Cerebral cortex (tissue), 2 donors: ENCODE measurements around a stretch of chr5.

- PRO-cap, 2 experiments: no peak in any of the 2 experiments
Measured at GRCh38 chr5:134846601-134847132, 899 bp downstream of the C5orf24 start.

DNA sequence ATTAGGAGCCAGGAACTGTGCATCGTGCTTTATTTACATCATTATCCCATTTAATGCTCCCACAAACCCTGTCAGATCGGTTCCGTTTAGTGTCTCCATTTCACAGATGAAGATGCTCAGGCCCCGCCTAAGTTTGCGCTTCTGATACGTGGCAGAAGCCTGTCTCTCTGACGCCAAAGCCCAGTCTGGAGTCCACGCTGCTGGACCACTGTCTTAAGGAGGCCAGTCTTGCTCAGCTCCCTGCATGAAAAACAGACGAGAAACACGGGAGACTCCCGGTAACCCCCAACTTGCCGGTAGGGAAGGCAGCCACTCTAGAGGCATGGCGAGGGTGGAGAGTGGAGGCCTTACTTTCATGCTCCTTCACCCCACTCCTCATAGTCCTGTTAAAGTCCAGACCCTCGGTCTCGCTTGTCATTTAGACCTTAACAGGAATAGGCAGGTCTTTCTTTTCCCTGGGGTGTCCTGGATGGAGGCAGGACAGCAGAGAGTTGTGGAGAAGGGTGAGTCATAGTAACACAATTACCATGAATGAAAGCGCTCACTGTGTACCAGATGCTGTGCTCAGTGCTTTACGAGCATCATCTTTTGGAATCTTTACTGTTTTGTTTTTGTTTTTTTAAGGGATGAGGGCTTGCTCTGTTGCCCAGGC lies 848 bp downstream of the TXNDC15 start:
- PRO-cap, 2 experiments: peak in 1 of 2 experiments; most common plus-strand start position 176 of the sequence (in 1); most common minus-strand start position 146 of the sequence (in 1)

DNA sequence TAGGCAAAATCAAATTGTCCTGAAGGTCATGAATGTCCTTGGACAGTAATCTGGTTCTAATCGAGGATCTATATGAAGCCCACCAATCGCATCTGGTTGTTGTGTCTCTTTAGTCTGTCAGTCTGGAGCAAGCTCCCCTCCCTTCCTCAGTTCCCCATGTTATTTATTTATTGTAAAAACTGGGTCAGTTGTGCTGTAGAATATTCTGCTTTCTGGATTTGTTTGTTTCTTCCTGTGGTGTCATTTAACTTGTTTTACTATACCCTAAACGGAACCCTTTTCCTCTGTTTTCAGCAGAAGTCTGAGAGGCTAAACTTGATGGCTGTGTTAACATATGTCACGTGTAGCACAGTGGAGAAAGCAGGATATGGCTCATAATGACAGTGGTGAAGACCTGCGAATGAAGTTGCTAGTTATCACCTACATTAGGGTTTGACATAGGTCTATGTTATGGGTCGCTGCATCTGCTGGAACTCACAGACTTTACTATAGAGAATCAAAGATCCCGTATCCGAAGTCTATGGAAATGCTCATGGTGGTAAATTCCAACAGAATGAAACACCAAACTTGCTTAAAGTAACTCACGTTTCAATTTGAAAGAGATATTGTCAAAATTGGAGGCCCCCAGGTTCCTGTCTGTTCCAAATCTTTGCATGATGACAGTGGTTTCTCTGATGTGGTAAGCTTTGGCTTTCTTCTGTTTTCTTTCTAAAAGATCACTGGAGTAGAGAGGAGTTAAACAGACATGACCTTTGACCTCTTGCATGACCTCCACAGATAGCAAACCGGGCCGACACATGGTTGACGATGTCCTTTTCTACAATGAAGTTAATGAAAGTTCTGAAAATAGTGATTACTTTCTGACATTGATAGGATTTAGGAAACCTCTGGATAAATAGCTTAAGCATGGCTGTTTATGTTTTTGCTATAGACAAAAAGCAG lies 3.3 kb upstream of the CATSPER3 start:
- PRO-cap, 2 experiments: no peak in any of the 2 experiments

DNA sequence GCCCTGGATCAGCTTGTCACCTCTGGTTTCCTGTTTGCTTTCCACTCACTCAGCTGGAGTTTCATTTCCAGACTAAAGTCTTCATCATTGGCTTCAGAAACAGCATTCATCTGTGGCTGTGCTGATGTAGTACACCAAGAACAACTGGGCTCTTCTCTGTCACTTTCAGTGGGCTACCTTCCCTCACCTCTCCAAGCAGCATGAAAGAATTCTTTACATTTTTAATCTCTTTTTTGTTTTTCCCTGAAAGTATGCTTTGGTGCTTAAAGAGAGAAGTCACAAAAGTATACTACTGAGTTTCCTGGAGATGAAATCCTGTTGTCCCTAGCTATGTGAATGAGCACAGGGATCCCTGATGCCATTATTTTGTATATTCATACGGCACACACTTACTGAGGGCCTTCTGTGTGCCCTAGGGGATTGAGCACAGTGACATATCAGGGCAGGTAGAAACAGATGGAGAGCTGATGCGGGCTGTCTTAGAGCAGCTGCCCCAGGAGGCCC lies 2.1 kb upstream of the CATSPER3 start:
- PRO-cap, 2 experiments: no peak in any of the 2 experiments

GRCh38 chr5:135027538-135028626 lies 6.1 kb downstream of the PITX1 start:
- PRO-cap, 2 experiments: no peak in any of the 2 experiments

GRCh38 chr5:135029092-135030137 lies 4.6 kb downstream of the PITX1 start:
- PRO-cap, 2 experiments: no peak in any of the 2 experiments

- PRO-cap, 2 experiments: peak in 1 of 2 experiments; most common minus-strand start chr5:135116331 (in 1)
Measured at GRCh38 chr5:135116038-135116588, 82.1 kb upstream of the PITX1 start.

GRCh38 chr5:135186706-135187359 lies 152.8 kb upstream of the PITX1 start:
- PRO-cap, 2 experiments: no peak in any of the 2 experiments

DNA sequence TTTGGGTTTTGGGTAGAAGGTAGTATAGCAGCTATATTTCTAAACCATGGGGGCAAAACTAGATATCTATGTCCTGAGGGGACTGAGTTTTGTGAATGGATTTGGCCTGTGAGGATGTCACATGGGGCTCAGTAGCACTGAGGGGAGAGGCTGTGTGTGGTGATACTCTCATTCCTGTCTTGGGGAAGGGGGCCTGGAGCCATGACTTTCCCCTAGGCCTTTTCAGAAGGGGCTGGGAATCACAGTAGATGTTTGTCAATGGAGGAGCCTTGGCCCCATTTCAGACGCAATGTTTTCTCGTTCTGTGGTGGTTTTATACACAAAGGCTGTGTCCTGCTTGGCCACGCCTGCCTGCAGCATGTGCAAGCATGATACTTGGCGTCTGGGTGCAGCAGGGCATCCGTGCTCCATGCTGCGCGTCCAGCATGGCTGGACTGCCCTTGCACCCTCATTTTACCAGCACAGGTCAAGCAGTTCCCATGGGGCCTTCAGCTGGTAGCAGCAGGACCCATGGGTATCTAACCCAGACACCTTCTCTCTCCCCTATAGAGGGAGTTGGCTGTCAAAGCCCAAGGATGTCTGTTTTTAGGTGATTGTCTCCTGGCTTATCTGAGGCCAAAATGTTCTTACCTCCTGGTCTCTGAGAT lies 158.2 kb upstream of the PITX1 start:
- PRO-cap, 2 experiments: no peak in any of the 2 experiments

- PRO-cap, 2 experiments: no peak in any of the 2 experiments
Measured at GRCh38 chr5:135264724-135265583, 134.1 kb downstream of the MACROH2A1 start.

- PRO-cap, 2 experiments: no peak in any of the 2 experiments
Measured at GRCh38 chr5:135269653-135270212, 129.3 kb downstream of the MACROH2A1 start.

DNA sequence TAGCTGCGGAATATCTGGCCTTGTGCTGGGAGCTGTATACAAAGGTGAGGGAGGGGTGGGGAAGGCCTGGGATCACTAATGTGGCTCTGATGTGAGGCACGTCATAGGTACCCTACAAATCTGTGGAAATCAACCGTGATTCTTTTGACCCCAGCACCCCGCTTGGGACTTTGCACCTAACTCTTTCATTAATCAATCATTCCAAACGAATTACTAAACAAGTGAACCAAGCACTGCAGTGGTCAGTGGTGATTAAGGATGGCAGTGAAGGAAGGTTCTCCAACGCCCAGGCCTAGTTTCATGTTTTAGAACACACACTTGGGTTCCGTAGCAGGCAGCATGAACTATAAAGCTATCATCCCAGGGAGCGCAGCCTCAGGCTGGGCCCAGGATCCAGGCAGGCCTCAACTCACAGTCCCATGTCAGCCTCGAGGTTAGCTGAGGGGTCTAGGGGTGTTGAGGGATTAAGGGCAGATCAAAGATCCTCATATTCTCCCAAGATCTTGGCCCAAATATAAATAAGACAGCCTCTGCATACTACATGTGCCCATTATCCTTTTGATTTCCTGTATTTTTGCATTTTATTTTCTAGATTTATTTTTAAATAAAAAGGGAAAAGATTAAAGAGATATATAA lies 18.7 kb downstream of the MACROH2A1 start:
- PRO-cap, 2 experiments: no peak in any of the 2 experiments

DNA sequence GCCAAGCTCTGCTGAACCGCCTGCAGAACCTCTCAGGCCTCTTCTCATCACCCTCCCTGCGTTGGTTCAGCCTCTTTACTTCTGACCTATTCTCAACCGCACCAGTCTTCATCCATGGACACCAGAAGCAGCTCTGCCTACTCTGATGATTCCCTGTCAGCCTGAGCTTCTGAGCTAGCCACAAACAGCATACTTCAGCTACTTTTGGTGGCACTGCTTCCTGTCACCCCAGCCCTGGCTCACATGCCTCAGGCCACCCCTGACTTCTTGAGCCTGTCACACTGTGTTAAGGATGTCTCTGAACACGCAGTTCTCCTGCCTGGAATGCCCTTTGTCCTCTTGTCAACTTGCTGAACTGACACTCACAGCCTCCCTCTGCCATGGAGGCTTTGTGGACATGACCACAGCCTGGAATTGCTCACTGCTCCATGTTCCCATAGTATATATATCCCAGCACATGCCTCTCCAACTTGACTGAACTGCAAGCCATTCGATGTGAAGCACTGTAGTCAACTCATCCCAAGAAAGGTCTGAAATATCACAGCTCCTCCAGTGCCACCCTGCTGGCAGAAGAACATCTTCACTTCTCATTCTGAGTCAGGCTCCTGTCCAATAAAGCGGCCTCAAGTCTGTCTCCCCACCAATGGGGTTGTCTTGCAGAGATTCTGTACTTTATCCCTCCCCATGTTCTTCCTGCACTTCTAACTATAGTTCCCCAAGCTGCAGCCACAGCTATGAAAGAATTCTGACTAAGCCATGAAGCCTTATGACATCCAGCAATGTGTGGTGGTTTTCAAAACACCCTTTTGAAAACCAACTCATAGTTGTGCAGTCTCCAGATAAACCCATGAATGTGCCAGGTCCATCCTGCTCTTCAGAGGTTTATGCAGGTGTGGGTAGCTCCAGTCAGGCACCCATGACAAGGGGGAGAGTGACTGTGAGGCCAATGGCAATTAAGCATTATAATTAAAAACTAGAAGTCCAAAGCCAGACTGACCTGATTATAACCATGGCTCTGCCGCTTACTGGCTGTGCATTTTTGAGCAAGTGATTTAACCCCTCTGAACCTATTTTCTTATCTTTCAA lies 6.9 kb downstream of the MACROH2A1 start:
- PRO-cap, 2 experiments: no peak in any of the 2 experiments

- PRO-cap, 2 experiments: no peak in any of the 2 experiments
Measured at GRCh38 chr5:135458820-135459536, 6.8 kb upstream of the TIFAB start.

DNA sequence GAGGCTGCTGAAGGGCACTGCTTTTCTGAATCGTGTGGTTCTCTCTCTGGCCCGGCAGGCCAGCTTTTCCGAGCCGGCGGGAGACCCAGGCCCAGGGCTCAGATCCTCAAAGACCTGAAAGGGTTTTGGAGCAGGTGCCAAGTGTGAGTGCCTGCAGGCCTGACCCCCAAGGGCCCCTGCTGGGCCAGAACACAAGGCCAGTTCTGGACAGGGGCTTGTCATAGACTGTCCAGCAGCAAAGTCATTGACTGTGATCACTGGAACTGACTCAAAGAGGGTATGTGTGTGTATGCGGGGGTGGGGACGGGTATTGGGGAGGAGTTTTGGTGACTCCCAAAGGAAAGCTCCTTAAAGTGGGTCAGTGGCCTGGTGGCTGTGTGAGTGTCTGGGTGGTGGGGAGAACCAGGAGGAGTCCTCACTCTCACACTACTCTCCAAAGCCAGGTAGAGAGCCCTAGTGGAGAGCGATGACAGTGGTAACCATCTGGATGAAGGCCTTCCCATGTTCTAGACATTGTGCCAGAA lies 592 bp upstream of the CXCL14 start:
- PRO-cap, 2 experiments: no peak in any of the 2 experiments

GRCh38 chr5:135602937-135603397 lies 24.2 kb upstream of the CXCL14 start:
- PRO-cap, 2 experiments: no peak in any of the 2 experiments

DNA sequence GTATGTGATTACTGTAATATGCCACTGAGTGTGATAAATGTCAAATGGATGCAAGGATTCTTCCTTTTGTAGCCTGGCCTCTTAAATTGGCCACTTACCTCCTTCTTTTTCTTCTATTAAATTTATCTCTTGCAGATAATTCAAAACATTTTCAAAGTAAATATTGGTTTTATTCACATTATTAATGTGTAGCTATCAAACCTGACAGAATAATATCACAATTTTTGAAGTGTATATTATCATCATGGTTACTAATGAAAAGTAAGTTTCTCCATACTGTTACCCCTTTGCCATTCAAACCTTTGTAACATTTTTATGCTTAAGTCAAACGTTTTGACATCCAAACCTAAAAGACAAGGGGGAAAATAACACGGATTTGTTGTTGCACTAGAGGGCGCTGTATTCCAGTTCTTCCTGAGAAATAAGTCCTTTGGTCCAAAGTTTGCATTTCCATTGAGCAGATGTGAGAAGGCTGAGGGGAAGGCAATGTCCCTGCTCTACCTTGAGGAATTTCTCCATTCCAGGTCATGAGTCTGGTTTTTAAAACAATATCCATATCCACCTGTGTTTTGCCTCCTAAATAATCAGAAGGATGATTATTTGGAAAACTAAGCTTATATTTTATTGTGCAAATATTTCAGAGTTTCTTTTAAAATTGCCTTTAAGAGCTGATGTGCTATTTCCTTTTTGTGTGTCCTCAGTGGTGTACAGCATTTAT lies 9.9 kb downstream of the LECT2 start:
- PRO-cap, 2 experiments: no peak in any of the 2 experiments

- PRO-cap, 2 experiments: no peak in any of the 2 experiments
Measured at GRCh38 chr5:135953715-135954266, 992 bp downstream of the LECT2 start.

GRCh38 chr5:136081048-136081501 lies 51.6 kb upstream of the SMAD5 start:
- PRO-cap, 2 experiments: no peak in any of the 2 experiments

GRCh38 chr5:136087928-136088620 lies 44.6 kb upstream of the SMAD5 start:
- PRO-cap, 2 experiments: no peak in any of the 2 experiments